Colonic mucosa (tissue), 1 donor: Measurements from ENCODE around the gene ARHGAP35.

DNA sequence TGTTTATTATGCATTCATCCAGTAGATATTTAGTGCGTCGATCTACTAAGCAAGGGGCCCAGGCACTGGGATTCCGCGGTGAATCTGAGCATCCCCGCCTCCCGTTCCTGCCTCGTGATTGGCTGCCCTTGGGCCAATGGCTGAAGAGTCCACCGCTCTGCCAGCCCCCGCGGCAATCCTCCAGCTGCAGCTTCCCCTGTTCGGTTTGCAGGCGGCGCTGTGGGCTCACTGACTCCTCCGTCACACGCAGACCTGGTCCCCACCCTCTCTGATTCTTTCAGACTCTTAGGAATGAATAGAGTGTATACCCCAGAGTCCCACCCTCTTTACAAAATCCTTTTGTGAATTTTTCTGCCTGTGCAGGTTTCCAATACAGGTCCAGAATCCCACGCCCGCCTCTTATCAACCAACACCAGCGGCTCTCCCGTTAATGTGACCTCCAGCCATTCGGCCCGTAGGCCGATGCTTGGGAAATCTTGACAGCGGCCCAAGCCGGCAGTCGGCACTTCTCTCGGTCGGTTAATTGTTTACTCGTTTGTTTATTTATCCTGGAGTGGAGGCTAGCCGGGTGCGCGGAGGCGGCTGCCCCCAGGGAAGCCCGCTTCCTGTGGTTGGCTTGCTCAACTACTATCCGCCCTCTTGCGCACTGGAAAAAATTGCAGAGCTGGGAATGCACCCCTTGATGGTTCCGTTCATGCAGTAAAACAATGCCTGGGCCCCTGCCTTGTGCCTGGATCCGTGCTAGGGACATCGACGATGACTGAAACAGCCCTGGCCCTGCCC, 4.5 kb upstream of the ARHGAP35 start:
- PRO-cap, result unidirectional peak, plus-strand start at position 243 of the sequence; bidirectional peak, plus-strand start at position 651 of the sequence, minus-strand start at position 464 of the sequence

- PRO-cap, result bidirectional peak, plus-strand start at chr19:46860319, minus-strand start at chr19:46860129; bidirectional peak, plus-strand start at chr19:46861006, minus-strand start at chr19:46860844
Observed at GRCh38 chr19:46860242-46861301, at the start of gene ARHGAP35. ARHGAP35 (plus strand) TSS chr19:46860997.

GRCh38 chr19:46943386-46943686, 76.3 kb upstream of the NPAS1 start:
- PRO-cap, result no peak

GRCh38 chr19:46992978-46993467, 26.6 kb upstream of the NPAS1 start:
- PRO-cap, result no peak

GRCh38 chr19:47001630-47002139, 18.0 kb upstream of the NPAS1 start:
- PRO-cap, result no peak

DNA sequence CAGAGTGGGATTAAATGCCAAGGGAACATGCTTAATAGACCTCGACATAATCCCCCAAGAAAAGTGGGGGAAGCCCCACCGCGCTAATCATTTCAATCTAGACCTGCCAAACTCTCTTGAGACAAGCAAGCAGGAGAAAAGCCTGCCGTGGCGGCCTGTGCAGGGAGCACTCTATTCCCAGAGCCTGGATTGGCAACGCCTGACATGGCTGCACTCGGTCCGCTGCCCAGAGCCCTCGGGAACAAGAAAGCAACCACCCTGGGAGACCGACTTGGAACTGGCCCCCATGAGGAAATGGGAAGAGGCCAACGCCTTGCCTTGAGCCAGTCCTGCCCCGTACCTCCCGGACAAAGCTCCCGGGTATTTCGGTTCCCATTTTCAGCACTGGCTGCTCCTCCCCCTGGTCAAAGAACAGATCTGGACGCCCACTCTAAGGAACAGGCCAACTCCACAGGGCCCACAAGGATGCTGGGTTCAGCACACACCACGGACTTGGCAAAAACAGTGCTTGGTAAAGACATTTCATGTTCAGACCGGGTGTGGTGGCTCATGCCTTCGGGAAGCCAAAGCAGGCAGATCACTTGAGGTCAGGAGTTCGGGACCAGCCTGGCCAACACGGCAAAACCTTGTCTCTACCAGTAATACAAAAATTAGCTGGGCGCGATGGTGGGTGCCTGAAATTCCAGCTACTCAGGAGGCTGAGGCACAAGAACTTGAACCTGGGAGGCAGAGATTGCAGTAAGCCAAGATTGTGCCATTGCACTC, 15.7 kb downstream of the ZC3H4 start:
- PRO-cap, result unidirectional peak, minus-strand start at position 349 of the sequence

GRCh38 chr19:47110241-47110415, 3.4 kb downstream of the ZC3H4 start:
- PRO-cap, result unidirectional peak, plus-strand start at chr19:47110313

DNA sequence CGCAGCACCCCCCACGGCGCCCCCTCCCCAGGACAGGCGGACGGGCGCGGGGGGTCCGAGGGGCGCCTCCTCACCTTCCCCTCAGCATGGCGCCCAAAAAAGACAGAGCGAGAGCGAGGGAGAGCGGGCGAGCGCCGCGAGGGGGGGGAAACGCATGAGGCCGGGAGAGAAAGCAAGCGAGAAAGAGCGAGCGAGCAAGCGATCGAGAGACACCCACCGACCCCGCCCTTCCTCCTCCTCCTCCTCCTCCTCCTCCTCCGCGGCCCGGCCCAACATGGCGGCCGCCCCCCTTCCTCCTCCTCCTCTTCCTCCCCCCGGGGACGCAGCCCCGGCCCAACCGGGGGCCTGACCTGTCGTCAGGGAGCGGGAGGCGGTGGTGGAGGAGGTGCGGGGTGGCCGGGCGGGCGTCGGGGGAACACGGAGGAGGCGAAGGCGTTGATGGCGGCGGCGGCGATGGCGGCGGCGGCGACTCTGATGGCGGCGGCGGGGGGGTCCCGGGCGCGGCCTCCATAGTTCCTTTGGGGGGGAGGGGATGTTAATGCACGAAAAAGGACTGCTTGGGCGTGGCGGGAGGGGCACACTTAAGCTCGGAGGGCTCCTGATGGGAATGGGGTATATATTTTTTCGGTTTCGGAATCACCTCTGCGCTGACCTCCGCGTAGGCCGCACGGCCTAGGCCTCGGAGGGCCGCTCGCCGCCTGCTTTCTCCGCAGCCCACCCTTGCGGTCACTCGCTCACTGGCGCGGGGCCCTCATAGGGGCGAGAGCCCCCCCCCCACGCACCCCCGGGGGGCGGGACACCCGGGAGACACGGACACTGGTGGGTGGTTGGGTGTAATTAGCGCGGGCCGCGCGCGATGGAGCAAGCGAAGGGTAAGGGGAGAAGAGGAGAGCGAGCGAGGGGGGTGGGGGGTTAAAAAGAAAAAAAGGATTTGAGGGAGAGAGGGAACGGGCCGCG, 1.2 kb downstream of the ZC3H4 start:
- PRO-cap, result bidirectional peak, plus-strand start at position 253 of the sequence, minus-strand start at position 181 of the sequence; bidirectional peak, plus-strand start at position 435 of the sequence, minus-strand start at position 485 of the sequence

DNA sequence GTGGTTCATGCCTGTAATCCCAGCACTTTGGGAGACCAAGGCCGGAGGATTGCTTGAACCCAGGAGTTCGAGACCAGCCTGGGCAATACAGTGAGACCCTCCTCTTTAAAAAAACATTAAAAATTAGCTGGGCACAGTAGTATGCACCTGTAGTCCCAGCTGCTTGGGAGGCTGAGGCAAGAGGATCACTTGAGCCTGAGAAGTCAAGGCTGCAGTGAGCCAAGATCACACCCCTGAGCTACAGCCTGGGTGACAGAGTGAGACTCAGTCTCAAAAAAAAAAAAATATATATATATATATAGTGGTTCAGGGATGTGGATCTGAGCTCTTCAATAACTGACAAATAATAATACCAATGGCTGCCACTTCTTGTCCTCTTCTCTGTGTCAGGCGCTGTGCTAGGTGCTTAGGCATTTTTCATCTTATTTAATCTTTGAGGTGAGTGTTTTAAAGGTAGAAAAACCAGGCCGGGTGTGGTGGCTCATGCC, 7.6 kb downstream of the C5AR1 start:
- PRO-cap, result no peak

DNA sequence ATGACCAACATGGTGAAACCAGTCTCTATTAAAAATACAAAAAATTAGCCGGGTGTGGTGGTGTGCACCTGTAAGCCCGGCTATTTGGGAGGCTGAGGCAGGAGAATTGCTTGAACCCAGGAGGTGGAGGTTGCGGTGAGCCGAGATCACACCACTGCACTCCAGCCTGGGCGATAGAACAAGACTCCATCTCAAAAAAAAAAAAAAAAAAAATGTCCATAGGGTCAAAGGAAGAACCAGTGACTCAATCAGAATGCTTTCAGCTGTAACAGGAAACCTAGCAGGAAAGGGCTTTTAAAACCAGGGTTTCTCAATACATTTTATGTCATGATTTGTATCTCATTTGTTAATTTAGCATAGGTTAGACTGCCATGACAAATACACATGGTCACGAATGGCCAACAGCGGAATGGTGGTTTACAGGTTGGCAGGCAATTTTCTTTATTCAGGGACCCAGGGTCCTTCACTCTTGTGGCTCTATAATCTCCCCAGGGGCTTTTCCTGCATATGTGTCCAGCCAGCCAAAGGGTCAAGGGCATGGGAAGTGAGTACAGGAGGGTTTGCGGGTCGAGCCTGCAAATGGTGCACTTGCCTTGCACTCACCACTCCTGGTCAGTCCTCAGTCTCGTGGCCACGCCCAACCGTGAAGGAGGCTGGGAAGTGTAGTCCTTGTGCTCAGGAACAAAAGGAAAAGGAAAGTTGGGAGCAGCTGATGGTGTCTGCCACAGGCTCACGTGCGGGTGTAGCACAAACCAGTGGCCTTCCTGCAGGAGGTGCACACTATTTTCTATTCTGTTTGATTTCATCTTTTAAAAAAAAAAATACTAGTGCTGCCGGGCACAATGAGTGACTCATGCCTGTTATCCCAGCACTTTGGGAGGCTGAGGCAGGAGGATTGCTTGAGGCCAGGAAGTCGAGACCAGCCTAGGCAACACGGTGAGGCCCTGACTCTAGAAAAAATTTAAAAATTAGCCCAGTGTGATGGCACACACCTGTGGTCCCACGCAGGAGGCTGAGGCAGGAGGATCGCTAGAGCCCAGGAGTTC, 14.8 kb downstream of the DHX34 start:
- PRO-cap, result no peak

- PRO-cap, result no peak
Observed at GRCh38 chr19:47418478-47419296, 640 bp downstream of the MEIS3 start.

- PRO-cap, result no peak
Observed at GRCh38 chr19:47435107-47435474, 15.8 kb upstream of the MEIS3 start.

- PRO-cap, result no peak
Observed at GRCh38 chr19:47445832-47446439, 25.8 kb downstream of the SLC8A2 start.

- PRO-cap, result no peak
Observed at GRCh38 chr19:47507339-47507759, 7.5 kb downstream of the NAPA start.

GRCh38 chr19:47509313-47509896, 5.5 kb downstream of the NAPA start:
- PRO-cap, result no peak

DNA sequence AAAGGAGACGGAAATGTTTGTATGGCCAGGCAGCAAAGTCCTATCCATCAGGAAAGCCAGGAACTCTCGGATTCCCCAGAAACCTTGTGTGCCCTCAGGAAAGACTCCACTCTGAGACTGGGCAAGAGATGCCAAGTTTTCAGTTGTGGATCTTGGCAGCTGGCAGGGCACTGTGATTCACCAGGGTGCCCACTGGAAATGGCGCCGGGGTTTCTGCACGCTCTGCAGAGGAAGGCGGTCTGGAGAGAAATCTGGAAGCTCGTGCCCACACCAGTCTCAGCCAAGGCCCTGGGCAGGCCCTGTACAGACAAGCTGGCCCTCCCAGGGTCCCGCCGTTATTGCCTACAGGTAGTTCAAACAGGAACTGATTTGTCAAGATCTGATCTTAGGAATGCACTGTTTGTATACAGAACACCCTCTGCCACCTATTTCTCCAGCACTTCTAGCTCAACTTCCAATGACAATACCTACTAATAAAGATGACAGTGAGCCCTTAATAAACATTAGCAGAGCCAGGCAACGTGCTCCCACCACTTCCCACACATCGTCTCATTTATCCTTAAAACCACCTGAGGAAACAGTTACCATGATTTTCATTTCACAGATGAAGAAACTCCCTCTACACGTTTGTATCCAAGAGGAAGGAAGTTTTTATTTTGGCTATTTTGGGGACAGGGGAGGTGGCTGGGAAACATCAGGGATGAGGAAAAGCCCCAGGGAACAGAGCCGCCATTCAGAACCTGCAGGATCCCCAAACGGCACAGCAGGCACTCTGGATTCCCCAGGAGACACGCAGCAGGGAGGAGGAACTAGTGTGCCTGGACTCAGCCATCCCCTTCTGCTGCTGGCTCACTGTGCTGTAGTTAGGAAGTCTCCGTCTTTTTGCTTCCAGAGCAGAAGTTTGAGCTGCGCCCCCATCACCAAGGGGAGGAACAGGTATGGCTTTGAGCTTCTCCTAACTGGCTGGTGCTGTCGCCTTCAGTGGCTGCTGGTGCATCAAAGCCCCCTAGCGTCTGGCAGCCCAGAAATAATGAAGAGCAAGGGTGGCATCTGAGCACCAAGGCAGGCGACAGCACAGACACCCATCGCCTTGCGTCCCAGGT, 4.6 kb downstream of the NAPA start:
- PRO-cap, result no peak

GRCh38 chr19:47549266-47549854, 23.6 kb downstream of the ZNF541 start:
- PRO-cap, result no peak

DNA sequence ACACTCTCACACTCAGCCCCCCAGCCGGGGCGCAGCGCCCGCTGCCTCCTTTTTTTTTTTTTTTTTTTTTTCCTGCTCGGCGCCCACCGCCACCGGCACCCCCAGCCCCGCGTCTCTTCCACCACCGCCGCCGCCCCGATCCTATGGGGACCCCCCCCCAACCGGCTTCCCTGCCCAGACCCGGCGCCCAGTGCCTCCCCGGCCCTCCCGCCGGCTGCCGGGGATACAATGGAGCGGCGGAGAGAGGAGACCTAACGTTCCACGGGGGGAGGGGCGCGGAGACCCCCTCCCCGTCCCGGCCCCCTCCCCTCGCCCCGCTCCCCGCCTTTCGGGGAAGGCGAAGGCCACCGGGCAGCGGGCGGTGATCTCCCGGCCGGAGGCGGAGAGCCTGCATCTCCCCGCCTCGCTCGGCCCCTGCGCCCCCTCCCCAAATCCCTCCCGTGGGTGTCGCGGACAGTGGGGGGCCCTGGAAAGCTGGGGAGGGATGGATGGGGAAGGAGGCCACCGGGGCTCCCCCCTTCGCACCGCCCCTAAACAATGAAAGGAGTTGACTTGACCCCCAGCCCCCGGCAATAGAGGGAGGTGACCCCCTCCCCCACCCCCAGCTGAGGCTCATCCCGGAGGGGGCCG, 509 bp downstream of the BICRA start:
- PRO-cap, result no peak

DNA sequence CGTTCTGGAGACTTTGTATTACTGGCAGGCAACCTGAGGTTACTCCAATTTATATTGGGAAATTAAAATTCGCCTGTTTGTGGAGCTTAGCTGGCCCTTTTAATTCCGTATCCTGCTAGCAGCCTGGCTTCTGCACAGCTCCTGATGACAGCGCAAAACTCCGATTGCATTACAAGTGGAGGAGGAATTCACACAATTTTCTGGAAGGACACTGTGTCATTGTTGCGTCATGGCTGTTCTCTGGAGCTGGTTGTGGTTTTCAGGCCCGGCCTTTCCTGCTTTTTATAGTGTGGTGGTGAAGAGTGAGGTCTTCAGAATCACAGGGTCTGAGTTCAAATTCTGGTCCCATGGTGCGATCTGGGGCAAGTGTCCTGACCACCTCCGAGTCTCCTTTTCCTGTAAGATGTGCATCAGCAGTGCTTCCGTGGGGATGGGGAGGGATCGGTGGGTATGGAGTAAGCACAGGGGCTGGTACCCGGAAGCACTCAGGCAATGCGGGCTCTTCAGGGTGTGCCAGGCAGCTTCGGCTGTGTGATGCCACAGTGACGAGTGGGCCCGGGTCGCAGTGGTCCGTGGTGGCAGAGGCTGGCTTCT, 49.0 kb upstream of the EHD2 start:
- PRO-cap, result bidirectional peak, plus-strand start at position 462 of the sequence, minus-strand start at position 166 of the sequence

GRCh38 chr19:47713606-47714409, 586 bp downstream of the EHD2 start:
- PRO-cap, result no peak